Sternocleidomastoid (tissue), 1 donor: Measurements from ENCODE around the genes S1PR1, SLC25A24 and FNDC7.

- PRO-cap: no peak
Observed at GRCh38 chr1:100481168-100481675, 56.7 kb upstream of the GPR88 start.

DNA sequence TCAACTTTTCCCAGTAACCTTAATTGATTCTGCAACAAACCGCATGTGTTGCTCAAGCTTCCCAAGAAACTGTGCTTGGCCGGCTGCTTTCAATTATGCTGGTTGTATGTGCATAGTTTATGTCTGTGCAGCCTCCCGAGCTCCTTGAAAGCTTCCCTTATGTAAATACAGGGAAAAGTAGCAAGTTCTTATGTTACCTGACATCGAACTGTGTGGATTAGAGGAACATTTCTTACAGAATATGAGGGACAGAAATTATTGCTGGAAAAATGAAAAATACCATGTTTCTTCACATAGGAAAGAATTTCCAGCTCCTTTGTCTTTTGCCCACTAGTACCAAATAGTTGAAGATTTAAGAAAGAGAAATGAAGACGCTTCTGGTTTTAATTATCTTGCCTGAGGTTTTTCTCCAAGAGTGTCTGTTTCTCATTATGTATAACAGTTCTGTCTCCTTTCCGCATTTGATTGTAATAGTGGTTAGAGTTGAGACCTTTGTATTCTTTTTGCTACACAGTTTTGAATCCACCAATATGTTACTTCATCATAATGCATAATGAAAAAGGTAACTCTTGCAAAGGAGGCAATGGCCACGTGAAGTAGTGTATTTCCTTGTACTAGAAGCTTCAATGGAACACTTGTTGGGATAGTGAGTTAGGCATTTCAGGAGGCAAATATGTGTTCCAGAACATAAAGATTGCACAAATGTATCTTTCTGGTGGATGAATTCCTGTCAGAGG is 2.3 kb downstream of the VCAM1 start:
- PRO-cap: no peak

DNA sequence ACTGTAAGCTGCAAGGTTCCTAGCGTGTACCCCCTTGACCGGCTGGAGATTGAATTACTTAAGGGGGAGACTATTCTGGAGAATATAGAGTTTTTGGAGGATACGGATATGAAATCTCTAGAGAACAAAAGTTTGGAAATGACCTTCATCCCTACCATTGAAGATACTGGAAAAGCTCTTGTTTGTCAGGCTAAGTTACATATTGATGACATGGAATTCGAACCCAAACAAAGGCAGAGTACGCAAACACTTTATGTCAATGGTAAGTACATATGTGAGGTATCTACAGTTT is 11.7 kb downstream of the VCAM1 start:
- PRO-cap: no peak

GRCh38 chr1:100732374-100732679 is 12.8 kb downstream of the VCAM1 start:
- PRO-cap: no peak

GRCh38 chr1:100847196-100847925 is 47.3 kb downstream of the EXTL2 start:
- PRO-cap: no peak

GRCh38 chr1:100949164-100950072 is 53.5 kb downstream of the SLC30A7 start:
- PRO-cap: no peak

GRCh38 chr1:101236736-101237351 is at the start of gene S1PR1:
Gene S1PR1, plus strand, starts transcription at chr1:101237019.
- PRO-cap: bidirectional peak, plus-strand start at chr1:101236795, minus-strand start at chr1:101236616; bidirectional peak, plus-strand start at chr1:101237019, minus-strand start at chr1:101236927

DNA sequence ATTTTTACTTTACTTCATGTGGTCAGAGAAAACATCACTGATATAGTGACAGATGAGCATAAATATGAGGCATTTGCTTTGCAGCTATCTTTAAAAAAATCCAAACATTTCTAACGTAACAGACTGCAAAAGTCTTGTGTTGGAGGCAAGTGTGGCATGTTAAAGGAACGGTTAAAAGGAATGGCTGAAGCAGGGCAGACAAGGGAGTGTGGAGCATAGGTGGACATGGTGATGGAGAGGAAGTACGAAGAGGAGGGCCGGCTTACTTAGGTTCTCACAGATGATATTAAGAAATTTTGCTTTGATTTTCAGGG is 263.4 kb upstream of the OLFM3 start:
- PRO-cap: no peak

DNA sequence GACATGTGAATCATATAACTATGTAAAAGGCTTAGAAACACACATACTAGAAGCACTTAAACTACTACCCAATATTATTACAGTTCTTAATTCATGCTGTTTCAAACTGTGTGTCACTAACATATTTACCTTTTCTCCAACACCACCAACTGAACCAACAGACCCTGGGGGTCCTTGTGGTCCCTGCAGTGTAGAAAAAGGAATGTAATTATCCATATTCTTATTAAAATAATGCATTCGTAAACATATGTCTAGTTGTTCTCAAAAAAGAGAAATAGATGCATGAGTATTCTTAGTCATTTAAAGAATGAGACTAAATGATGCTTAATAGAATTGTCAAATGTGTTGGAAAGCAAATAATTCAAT is 188.2 kb downstream of the COL11A1 start:
- PRO-cap: no peak

GRCh38 chr1:103106788-103107407 is 1.4 kb downstream of the COL11A1 start:
- PRO-cap: no peak

DNA sequence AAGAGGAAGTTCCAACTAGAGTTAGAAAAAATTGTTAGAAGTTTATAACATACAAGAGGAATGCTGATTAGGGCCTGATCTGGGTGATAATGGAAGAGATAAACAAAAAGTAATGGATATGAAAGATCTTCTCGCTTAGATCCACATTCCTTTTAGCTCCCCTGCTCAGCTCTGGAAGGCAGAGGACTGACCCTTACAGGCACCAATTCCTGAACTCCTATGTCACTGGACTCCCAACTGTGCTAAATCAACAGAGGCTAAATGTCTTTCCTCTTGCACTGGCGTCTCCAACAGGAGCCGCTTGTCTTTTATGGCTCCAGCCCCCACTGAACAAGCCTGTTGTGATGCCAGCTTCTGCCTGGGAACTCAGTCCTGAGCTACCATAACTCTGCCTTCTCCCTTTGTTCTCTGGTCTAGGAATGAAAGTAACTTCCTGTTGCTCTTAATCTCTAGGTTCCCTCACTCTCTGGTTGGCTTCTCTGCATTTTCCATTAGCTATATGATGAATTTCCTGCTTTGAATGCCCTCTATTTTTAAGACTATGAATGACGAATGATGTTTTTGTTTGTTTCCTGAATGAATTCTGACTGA is 142.1 kb upstream of the COL11A1 start:
- PRO-cap: no peak

DNA sequence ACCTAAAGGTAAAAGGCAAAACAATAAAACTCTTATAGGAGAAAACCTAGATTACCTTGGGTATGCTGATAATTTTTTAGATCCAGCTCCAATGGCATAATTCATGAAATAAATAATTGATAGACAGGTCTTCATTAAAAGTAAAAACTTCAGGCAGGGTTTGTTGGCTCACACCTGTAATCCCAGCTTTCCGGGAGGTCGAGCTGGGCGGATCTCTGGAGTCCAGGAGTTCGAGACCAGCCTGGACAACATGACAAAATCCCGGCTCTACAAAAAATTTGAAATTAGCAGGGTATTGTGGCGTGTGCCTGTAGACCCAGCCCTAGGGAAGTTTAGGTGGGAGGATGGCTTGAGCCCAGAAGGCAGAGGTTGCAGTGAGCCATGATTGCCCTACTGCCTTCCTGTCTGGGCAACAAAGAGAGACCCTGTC is 239.1 kb downstream of the AMY1C start:
- PRO-cap: no peak

DNA sequence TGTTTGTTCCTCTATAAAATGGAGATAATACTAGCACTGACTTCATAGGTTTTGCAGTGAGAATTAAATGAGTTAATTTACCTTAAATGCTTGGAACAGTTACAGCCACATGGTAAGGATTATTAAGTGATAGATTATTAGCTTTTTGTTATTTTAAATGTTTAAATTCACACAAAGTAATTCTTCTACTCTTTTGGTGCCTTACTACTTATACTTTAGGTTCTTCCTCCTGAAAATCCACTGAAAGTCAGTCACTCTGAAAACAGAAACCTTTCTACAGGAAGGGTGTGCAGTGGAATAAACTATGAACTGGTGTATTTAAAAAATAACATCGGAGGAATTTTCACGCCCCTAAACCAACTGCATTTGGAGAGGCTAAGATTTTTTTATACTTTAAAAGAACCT is 279.7 kb downstream of the VAV3 start:
- PRO-cap: no peak

DNA sequence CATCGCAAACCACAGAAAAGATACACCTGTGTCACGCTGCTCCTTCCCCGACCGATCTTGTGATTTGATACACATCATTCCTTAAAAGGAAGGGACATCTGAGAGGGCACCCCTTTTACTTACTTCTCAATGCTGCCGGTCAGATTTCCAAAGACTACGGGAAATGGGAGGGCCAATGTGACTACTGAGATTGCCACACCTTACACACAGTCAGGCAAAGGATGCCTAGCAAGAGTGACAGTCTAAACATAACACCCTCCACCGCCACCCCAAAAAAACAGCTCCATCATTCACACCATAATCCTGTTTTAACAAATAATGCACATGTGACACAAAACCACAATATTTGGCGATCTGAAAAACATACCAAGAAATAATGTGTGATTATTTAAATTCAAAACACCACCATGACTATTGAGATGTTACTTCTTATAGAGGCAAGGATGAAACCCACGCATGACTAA is 28.1 kb downstream of the VAV3 start:
- PRO-cap: unidirectional peak, plus-strand start at position 213 of the sequence

DNA sequence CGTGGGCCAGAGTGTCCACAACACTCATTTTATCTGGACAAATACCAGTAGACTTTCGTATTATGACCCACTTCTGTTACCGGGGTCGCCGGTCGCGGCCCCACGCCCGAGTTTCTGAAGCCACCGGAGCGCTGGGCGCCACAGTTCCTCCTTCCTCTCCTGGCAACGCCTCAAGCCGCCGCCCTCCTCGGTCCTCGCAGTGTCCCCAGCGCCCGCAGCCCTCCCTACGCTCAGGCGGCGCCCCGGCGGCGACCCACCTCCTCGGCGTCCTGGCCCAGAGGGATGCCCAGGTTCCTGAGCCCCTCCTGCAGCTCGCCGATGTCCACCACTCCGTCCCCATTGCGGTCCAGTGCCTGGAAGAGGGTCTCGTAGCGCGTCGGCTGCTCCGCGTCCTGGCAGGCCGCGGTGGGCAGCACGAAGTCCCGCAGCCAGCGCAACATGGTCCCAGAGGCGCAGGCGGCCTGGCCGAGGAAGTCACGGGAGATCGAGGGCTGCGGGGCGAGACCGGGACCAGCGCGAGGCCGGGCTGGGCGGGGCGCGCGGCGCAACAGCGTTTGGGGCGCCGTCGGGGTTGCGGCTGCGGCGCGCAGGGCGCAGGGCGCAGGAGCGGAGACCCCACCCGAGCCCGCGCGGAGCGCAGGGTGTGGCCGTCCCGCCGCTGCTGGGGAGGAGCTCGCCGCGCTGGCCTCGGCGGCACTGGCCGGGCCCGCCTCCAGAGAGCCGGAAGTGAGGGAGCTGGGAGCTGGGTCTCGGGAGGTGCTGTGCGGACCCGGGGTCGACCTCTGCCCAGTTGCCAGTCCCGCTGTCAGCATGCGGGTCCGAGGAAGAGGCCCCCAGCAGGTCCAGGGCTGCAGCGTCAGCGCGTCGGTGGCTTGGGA is at the start of gene SLC25A24:
SLC25A24 (minus strand) TSS at position 645 of the 878 bp plus-strand sequence.
- PRO-cap: bidirectional peak, plus-strand start at position 199 of the sequence, minus-strand start at position 116 of the sequence; bidirectional peak, plus-strand start at position 740 of the sequence, minus-strand start at position 633 of the sequence

GRCh38 chr1:108560699-108561604 is 1.1 kb downstream of the EEIG2 start:
- PRO-cap: unidirectional peak, minus-strand start at chr1:108561077

DNA sequence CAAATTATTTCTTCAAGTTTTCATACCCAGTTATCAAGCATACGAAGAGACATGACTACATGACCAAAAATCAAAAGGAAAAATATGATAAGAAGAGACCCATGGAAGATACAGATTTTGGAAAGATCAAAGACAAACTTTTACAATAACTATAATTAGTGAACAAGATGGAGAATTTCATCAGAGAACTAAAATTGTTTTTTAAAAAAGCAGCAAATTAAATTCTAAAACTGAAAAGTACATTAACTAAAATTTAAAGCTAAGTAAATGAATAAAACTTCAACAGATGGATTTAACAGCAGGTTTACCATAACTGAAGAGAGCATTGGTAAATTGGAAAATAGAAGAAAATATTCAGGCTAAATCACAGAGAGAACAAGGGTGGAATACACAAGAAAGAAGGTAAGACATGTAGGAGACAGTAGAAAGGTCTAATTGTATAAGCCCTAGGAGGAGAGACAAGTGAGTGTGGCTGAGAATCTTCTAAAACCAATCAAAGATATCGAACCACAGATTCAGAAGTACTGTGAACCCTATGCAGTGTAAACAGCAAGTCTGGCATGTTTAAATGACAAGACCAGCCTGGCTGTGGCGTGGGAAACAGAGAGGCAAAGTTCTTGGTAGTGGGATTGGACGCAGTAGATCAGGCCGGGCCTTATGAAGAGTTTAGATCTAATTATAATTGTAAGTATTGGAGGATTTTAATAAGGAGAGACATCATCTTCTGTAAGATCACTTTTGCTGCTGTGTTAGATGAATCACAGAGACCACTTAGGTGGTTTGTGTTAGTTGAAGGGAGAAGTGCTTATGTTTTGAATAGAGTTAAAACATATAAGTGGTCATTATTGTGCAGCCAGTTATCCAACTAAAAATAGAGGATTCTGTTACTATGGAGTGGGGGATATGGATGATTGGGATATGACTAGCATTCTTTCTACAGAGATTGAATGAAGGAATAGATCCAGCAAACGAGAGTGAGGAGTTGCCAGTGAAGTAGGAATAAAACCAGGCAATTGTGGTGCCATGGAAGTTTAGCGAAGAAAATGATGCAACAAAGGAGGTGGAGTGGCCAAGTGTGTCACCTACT is 44.0 kb downstream of the EEIG2 start:
- PRO-cap: no peak

DNA sequence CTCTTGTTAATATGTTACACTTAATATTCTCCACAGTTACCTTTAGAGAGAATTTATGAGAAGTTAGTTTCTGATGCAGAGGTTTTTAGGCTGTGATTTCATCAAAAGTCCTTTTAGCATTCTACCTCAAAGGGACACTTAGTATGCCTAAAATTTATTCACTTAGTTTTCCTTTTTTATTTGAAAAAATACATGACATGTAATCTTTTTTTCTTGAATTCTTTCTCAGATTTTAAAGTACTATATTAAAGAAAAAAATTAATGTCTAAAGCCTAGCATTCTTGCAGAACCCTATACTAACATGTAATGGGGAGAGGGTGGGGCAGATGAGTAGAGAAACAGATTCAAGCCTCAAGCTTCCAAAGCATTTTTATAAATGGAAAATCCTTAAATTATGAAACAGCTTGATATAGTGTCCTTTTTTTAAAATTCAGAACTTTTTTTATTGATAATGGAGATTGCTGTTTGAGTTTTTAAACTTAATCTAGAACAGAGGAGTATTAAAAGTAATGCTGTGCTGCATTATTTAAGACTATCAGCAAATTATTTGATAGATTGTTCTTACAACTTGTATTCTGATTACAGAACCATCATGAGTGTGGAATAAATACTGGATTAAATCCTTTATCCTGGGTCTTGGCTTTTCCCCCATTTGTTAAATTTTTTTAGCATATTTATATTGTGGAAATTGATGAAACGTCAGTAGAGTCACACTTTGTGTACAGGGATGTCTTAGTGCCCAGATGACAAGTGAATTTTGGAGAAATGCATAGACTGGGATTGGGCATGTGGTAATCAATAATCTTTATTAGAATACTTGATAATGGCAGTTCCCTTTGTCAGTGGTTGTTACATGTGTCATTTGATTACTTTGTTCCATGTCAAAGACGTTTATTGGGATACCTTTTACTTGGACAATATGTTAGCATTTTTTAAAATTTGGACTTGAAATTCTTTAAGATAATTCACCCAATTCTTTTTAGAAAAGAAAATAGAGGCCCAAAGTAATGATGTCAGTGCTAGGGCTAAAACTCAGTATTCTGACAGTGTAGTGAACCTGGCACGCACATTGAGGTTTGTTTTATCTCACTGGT is 8.8 kb downstream of the PRPF38B start:
- PRO-cap: no peak

DNA sequence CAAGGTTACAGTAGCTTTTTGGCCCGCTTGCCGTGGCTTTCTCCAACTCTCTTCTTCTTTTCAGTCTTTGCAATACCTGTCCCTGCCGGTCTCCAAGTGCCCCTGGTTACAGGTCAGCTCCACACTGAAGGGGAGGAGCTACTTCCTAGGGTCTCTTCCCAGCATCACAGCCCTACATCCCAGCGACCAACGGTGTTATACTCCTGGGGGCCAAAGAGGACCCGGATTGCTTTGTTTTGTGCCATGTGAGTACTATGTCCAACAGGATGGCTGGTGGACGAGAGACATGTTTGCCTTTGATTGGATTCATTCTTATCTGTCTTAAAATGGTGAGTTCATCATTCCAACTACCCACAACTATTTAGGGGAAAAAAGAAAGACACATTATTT is at the start of gene FNDC7:
FNDC7 (plus strand) TSS at position 241 of the 390 bp plus-strand sequence.
- PRO-cap: no peak

- PRO-cap: no peak
Observed at GRCh38 chr1:108830278-108831095, 26.4 kb downstream of the AKNAD1 start.